Hair follicle dermal papilla cell (primary cell): ENCODE results near the gene FCRL3.

- CAGE, long polyA plus RNA: no peak
Observed at GRCh38 chr1:156667439-156668702, 9.3 kb downstream of the NES start.

- CAGE, long polyA plus RNA: no peak
Observed at GRCh38 chr1:156704192-156704581, 1.2 kb downstream of the CRABP2 start.

- CAGE, long polyA plus RNA: no peak
Observed at GRCh38 chr1:156742805-156743528, 2.1 kb upstream of the MRPL24 start.

DNA sequence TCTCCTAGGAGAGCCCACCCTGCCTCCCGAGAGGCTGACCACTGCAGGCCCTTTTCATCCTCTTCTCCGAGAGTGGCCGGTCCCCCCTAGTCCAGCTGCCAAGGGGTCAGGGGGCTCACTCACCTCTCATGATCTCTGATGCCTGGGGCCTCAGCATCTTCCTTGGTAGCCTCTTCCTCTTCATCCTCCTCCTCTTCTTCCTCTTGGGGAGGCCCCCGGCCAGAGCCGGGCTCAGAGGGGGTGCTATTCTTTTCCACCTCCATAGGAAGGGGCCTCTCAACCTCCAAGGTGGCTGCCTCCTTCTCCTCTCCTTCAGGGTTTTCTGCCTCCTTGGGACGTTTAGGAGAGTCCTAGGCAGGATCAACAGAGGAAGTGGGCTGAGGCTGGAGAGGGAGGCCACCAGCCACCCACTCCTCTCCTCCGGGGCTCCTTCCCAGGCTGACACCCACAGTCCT, 2.7 kb upstream of the MRPL24 start:
- CAGE, long polyA plus RNA: no peak

- CAGE, long polyA plus RNA: no peak
Observed at GRCh38 chr1:156744866-156745585, 4.1 kb upstream of the MRPL24 start.

GRCh38 chr1:156751984-156752099, 367 bp upstream of the HDGF start:
- CAGE, long polyA plus RNA: no peak

DNA sequence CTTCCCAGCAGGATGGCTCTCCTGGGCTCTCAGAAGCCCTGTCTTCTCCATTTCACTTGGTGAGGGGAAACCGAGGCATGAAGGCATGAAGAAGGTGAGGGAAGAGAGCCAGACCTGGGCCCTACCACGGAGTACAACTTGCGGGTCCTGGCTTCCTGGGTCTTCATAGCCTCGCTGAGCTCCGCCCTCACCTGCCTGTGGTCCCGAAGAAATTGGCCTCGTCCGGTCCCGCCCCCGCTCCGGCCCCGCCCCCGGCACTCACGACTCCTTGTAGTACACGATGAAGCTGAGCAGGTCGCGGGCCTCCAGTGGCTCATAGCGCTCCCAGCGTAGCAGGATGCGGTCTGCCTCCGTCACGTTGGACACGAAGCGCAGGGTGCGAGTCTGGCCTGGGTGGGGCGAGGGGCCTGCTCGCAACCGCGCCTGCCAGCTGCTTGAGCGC, 10.2 kb downstream of the INSRR start:
- CAGE, long polyA plus RNA: no peak

GRCh38 chr1:156859954-156860456, 660 bp upstream of the NTRK1 start:
- CAGE, long polyA plus RNA: no peak

- CAGE, long polyA plus RNA: no peak
Observed at GRCh38 chr1:156941107-156941473, 20.7 kb downstream of the LRRC71 start.

DNA sequence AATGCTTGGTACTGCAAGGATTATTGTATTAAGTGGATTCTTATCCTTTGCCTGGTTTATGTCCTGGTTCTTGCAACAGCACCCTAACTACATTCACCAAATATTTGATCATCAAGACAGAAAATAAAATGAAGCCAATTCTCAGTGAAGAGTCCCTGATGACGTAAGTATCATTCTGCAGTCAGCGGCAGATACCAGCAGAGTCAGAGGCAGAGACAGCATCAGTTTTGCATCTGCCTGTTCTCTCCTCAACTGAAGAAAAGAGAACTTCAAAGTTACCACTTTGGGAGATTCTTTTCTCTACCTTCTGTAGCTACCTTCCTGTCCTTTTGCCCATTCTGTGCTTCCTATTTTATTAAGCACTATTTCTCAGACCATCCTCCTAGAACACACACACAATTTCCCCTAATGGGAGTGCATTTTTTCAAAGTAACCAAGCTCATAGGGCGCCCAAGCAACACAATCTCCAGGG, 19.6 kb downstream of the ARHGEF11 start:
- CAGE, long polyA plus RNA: no peak

DNA sequence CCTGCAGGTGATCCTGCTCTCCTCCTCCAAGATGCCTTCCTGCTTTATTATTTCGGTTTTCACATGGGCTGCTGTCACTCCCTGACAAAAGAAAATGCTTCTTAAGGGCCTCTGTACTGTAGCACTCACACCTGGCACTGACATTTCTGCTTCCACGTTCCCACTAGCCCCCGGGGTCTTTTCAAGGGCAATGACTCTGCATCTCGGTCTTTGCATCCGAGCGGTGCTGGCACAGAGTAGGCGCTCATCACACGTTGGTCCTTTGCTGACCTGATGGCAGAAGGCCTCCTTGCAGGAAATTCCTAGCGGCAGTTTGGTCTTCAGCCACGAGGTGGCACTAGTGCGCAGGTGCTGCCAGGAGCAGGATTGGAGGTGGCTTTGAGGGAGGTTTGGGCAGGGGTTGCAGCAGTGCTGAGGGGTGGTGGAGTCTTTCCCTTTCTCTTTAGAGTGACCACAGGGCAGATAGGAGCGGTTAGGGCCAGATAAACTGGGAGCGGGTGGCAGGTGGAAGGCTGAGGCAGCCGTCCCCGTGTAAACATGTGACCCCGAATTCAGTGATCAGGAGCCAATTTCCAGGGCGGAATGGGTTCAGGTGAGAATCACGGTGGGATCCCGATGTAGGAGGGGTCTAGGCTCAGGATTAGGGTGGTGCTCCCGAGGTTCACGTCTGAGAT, 25.4 kb upstream of the ETV3 start:
- CAGE, long polyA plus RNA: no peak

GRCh38 chr1:157198408-157199036, 60.3 kb upstream of the ETV3 start:
- CAGE, long polyA plus RNA: no peak

DNA sequence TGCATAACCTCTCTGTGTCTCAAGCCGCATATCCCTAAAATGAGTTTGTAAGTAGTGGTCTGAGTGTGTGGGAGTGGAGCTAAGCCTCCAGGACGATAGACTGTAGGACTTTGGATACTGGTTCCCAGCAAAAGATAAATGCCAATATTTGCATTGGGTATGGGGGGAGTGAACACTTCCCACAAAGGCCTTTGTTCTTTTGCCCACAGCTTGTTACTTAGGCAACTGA, 102.3 kb upstream of the ETV3 start:
- CAGE, long polyA plus RNA: no peak

DNA sequence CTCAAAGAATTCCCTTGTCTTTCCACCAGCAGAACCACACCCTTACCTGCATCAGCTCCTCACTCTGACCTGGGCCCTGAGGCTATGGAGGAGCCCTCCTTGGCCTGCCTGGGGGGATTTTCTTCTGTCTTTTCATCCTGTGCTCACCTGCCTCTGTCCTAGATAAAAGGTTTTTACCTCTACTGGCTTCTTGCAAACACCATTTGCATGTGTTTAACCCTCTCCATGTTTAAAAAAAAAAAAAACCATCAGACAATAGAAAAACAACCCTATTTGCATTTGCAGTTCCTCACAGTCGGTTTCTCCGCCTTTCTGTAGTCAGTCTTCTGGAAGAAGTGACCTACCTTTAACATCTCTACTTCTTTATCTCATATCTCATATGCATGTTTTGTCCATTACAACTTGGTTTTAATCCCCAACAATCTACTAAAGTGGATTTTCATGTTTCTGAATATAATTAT, 12.0 kb downstream of the FCRL5 start:
- CAGE, long polyA plus RNA: no peak

GRCh38 chr1:157700413-157701176, at the start of gene FCRL3:
Gene FCRL3, minus strand, starts transcription at chr1:157700769.
- CAGE, long polyA plus RNA: no peak

DNA sequence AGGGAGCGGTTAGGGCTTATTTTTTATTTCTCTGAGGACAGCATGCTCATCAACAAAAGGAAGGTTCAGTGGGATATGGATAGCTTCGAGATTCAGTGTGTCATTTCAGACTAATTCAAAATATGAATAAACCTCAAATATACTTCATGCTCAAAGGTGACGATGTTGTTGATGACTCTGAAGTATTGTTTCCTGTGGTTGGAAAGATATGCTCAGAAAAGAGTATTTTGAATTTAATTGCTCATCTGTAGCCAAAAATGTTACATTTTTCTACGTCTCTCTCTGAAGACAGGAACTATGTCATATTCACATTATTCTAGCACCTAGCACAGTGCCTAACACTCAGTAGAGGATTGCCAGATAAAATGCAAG, 1.8 kb upstream of the FCRL3 start:
- CAGE, long polyA plus RNA: no peak

DNA sequence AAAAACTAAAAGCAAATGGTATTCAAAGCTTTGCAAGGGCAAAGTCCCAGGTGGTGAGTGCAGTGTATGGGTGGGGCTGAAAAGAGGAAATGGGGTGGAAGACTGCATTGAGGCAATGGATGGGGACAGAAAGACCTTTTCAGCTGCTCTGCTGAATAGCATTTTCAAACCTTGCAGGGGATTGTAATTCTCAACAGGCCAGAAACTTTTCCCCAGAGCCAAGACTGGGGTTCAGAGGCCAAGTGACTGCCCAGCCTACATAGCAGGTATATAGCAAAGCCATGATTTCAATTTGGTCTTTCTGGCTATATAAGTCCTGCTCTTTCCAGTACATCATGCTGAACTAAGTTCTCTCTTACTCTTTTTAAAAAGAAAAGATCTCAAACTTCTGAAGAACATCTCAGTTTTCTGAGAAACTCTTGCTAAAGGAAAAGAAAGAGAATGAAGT, 2.8 kb downstream of the FCRL2 start:
- CAGE, long polyA plus RNA: no peak

GRCh38 chr1:157804779-157805230, 15.1 kb downstream of the FCRL1 start:
- CAGE, long polyA plus RNA: no peak

- CAGE, long polyA plus RNA: no peak
Observed at GRCh38 chr1:157992142-157992483, 1.3 kb upstream of the KIRREL1 start.

GRCh38 chr1:158014327-158015088, 21.1 kb downstream of the KIRREL1 start:
- CAGE, long polyA plus RNA: no peak